Tongue (tissue), 2 donors: ENCODE data around the genes ARHGEF7 and TUBGCP3.

DNA sequence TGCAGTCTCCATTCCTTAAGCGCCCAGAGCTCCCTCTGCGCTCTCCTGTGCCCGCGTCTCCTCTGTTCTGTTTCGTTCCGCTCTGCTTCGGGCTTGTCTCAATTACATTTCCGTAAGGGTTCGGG is 98.8 kb downstream of the ING1 start:
- RAMPAGE, long total RNA, result no peak

GRCh38 chr13:110870491-110870767 is 44.4 kb downstream of the ANKRD10 start:
- RAMPAGE, long total RNA, result no peak

- RAMPAGE, long total RNA, result no peak
These were observed 28.3 kb downstream of the ANKRD10 start for GRCh38 chr13:110886632-110886927.

GRCh38 chr13:110903765-110904527 is 10.9 kb downstream of the ANKRD10 start:
- RAMPAGE, long total RNA, result no peak

DNA sequence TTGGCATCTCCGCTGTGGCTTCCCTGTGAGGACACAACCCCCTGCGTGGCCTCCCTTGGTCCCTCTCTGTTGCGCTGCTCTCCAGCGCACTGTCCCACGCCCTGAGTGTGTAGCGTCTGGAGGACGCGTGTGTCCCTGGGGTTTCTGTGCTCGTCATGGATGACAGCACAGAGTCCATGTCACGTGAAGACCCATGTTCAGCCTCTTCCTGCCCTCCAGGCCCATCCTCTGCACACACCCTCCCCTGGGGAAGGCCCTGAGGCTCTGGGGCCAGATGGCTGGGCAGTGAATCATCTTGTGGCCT is 71.6 kb upstream of the ARHGEF7 start:
- RAMPAGE, long total RNA, result no peak

GRCh38 chr13:111115041-111115646 is at the start of gene ARHGEF7:
TSS of gene ARHGEF7 (plus strand) at chr13:111115310.
- RAMPAGE, long total RNA, result no peak

GRCh38 chr13:111215580-111216044 is 100.5 kb downstream of the ARHGEF7 start:
- RAMPAGE, long total RNA, result no peak

DNA sequence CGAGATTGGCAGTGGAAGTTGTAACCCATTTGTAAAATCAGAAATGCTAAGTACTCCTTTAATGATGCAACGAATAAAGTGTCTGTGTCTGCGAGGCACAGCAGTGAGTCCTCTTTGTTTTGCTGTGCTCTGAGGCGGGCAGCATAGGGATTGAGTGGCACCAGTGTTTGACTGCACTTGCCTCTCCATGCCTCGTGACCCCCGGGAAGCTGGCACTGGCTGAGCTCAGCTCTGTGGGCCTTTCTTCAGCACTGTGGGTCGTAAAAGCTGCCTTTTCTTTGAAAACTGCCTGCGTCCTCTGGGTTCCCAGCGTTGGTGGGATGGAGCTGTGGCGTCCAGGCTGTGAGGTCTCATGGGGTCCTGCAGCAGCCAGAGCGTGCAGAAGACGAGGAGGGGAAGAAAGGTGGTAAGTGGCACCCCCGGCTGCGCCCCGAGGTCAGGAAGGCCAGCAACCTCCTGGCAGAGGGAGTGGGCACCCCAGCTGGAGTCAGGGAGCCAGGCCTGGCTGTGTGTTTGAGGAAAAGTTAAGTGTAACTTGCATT is 79.4 kb upstream of the TEX29 start:
- RAMPAGE, long total RNA, result no peak

- RAMPAGE, long total RNA, result no peak
These were observed 38.7 kb upstream of the TEX29 start for GRCh38 chr13:111281631-111282239.

GRCh38 chr13:111372621-111373079 is 52.2 kb downstream of the TEX29 start:
- RAMPAGE, long total RNA, result no peak

- RAMPAGE, long total RNA, result no peak
These were observed 321.9 kb downstream of the TEX29 start for GRCh38 chr13:111642388-111642627.

DNA sequence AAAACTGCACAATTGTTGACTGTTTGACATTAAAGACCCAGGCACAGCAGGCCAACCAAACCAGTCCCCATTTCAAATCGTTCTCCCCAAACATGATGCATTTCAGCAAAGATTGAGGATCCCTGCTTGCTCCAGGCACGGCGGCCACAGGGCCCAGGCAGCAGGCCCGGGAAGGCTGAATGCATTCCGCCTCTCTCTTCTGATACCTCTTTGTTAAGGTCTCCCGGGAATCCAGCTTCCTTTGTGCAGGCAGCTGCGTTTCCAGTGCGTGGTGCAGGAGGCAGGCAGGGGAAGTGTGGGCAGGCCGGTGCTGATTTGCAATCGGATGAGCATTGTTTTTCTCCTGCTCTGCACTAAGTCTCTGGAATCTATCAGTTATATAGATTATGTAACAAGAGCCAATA is 337.7 kb downstream of the TEX29 start:
- RAMPAGE, long total RNA, result no peak

- RAMPAGE, long total RNA, result no peak
These were observed 133.3 kb upstream of the SPACA7 start for GRCh38 chr13:112242752-112243431.

GRCh38 chr13:112249266-112249793 is 126.8 kb upstream of the SPACA7 start:
- RAMPAGE, long total RNA, result no peak

DNA sequence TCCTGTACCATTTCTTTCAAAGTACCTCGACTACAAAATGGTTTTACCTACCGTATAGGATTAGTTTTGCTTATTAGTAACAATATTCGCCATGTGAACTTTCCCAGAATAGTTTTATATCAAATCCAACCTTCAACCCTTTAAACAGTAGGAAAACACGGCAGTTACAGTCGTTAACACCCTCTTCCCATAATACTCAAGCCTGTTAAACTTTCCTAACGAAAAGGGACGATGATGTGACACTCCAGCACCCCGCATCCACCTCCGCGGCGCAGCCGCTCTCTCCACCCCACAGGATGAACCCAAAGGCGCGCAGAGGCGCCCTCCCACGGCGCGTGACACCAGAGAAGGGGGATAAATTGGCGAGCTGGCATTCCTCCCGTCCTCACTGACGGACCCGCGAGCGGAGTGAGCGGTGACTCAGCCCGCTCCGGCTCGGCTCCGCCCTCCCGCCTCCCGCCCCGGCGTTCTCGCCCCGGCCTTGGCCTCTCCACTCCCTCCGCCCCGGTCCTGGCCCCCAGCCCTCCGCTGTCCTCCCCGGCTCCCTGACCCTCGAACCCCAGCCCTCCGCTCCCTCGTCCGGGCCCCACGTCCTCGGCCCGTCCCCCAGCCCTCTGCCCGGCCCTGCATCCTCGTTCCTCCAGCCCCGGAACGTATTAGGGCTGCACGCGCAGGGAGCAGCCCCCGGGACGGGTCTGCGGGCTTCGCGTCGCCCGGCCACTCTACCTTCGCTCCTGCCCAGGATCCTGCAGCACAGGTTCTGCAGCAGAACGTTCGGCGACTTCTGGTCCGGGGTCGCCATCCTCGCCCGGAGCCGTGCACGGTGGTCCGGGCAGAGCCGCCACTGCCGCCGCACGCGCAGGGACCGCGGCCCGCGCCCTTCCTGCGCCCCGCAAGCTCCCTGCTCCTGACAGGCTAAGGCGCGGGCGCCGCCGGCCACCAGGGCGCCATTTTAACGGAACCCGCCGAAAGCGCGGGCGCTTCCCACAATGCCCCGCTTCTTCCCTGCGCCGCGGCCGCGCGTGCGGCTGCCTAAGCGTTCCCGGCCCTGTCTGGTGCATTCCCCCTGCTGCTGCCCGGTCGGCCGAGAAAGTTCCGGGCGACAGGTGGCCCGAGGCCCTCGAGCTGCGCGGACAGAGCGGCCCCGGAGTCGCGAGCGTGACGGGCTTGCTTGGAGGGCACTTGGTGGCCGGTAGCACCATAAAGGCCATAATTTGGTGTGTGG is at the start of gene TUBGCP3:
TSS of gene TUBGCP3 (minus strand) at position 975 of the 1,225 bp plus-strand sequence.
- RAMPAGE, long total RNA, result no peak

GRCh38 chr13:112638285-112638778 is 50.4 kb upstream of the TUBGCP3 start:
- RAMPAGE, long total RNA, result no peak

DNA sequence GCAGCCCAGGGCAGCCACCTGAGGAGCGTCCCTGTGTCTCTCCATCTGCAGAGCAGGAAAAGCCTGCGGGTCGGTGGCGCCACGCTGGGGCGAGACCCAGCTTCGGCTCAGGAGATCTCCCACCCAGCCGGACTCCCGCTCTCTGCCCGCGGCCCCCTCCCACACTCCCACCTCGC is 476 bp upstream of the ATP11A start:
- RAMPAGE, long total RNA, result no peak

DNA sequence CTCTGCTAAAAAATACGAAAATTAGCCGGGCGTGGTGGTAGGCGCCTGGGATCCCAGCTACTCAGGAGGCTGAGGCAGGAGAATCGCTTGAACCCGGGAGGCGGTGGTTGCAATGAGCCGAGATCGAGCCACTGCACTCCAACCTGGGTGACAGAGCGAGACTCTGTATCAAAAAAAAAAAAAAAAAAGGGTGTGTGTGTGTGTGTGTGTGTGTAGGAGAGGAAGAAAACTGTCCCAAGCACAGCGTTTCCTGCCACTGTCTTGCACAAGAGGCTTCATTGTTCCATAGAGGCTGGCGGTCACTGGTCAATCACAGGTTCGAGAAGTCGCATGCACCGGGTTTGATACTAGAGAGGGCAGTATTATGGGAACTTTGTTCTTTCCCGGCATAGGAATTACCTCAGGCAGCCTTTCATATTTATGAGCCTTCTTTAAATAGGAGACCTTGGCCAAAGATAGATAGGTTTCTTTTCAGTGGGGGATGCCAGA is 1.5 kb downstream of the ATP11A start:
- RAMPAGE, long total RNA, result no peak

DNA sequence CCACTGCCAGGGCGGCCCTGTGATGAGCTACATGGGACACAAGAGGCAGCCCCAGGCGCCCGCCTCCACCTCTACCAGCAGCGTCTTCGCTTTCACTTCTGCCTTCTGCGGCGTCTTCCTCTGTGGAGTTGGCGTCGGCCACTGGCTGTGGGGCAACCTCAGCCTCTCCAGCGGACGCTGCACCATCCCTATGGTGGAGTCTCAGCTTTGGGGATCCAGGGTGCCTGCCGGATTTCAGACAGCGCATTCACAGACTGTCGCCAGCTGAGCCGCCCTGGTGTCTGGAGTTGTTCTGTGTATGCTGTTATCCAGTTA is 78.3 kb downstream of the ATP11A start:
- RAMPAGE, long total RNA, result no peak

- RAMPAGE, long total RNA, result no peak
These were observed 81.0 kb downstream of the ATP11A start for GRCh38 chr13:112770712-112771266.